GM12892 (cell line): ENCODE results near the genes TLNRD1 and SAXO2.

GRCh38 chr15:80981761-80982205 is 7.8 kb downstream of the MESD start:
- RRBS, result no CpG with 5 or more reads among the region's 10 CpGs

DNA sequence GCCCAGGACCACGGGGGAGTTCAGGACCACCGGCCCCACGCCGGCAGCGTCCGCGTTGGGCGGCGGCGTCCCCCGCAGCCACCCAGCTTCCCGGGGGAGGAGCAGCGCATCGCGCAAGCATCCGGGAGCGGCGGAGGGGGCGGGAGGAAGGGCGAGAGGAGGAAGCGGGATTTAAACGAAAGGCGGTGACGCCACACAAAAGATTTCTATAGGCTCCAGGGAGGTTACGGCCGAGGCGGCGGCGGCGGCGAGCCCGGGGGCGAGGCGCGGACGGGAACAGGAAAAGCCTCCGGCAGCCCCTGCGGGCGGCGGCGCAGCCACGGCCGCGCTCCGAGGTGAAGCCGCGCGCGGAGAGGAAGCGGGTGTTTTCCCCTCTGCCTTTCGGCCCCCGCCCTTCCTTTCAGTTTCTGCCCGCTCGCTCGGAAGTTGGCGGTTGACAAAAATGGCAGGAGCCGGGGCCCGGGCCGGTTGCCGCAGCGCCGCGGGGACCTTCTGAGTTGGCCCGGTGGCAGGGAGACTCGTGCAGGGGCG is at the start of gene TLNRD1:
TLNRD1 (plus strand) TSS at position 198 of the 531 bp plus-strand sequence.
- RRBS, result 2% methylated on average over 24 of the region's 66 CpGs

GRCh38 chr15:81005717-81006317 is 5.1 kb downstream of the TLNRD1 start:
- RRBS, result no CpG with 5 or more reads among the region's 3 CpGs

DNA sequence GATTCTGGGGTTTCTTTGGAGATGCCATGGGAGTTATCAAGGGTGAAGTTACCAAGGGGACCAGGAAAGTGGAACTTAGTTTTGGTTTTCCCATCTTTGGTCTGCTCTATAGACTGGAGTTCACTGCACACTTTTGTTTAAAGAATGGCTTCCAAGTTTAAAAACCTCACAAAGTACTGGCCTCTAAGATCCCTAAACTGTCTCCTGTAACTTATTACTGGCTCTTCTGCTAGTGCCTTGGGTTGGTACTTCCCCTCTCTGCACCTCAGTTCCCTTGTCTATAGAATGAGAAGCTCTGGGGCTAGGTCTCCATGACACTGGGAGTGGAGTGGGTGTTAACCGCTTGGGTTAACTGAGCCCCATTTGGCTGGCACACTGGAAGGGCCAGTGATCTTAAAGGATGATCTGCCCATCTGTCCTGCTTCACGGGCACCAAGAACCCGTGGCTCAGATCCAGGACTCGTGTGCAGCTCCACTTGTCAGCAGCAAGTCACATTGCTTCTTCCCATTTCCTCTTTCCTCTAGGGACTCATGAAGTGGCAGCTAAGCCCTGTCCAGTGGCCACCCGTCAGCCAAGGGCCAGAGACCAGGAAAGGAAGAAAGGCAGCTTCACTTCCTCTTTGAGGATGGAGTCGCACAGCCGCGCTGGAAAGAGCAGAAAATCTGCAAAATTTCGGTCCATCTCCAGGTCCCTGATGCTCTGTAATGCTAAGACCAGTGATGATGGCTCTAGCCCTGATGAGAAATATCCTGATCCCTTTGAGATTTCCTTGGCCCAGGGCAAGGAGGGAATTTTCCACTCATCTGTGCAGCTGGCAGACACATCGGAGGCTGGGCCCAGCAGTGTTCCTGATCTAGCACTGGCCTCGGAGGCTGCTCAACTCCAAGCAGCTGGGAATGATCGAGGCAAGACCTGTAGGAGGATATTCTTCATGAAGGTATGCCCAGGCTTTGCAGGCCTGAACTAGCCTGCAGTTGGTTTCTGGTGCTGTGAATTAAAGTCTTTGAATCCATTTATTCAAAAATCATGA is 28.4 kb downstream of the IL16 start:
- RRBS, result no CpG with 5 or more reads among the region's 12 CpGs

DNA sequence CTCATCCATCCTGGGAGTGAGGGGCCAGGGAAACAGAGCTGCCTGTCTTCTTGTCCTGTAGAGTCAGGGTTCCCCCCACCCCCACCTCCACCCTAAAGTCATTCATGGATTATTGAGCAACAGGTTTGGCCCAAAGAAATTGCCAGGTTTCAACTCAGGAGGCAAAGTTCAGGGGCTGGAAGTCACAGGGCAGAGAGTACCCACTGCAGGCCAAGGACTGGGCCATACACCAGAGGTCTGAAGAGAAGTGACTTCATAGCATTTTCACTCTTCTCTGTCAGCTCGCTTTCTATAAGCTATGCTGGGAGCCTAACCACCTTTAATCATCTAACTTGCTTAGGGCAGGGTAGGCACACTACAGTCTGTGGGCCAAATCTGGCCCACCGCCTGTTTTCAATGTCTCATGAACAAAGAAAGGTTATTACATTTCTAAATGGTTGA is 50.1 kb downstream of the STARD5 start:
- RRBS, result no CpG with 5 or more reads among the region's 2 CpGs

DNA sequence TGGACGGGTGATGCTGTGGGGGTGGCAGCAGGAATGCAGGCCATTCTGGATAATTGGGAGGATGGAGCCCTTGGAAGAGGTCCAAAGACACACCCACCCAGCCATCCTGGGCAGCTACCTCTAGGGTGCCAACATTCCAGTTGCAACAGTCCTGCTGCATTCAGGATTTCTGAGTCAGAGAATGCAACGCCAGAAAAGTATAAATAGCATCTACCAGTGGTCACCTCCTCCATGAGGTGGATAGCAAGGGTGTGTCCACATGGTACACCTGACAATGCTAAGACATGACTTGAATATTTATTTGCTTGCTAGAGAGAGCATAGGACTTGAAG is 26.7 kb downstream of the STARD5 start:
- RRBS, result no CpG with 5 or more reads among the region's 2 CpGs

GRCh38 chr15:81419283-81419966 is 45.4 kb upstream of the TMC3 start:
- RRBS, result no CpG with 5 or more reads among the region's 9 CpGs

DNA sequence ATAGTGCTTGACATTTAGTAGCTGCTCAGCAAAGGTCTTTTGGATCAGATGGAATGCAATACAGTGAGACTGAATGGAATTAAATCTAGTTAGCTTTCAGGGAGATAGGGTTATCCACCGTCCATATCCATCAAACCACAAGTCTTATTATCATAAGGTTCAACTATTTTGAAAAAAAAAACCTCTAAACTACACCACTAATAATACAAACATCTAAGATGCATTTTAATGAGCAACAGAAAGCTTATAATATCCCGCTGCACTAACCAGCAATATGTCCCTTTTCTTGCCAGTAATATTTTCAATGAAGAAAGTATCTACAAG is 248.4 kb downstream of the MEX3B start:
- RRBS, result no CpG with 5 or more reads among the region's 2 CpGs

DNA sequence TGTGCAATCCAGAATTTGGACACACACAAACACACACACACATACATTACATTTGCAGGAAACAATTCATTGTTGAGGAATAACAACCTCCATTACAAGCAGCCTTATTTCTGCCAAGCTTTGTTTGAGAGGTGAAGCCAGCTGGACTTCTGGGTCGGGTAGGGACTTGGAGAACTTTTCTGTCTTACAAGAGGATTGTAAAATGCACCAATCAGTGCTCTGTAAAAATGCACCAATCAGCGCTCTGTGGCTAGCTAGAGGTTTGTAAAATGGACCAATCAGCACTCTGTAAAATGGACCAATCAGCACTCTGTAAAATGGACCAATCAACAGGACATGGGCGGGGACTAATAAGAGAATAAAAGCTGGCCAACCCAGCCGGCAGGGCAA is 81.1 kb downstream of the MEX3B start:
- RRBS, result no CpG with 5 or more reads among the region's 4 CpGs

- RRBS, result 2% methylated on average over 20 of the region's 89 CpGs
Measured at GRCh38 chr15:82047168-82048241, 1.7 kb upstream of the MEX3B start.

- RRBS, result 1% methylated on average over 19 of the region's 75 CpGs
Measured at GRCh38 chr15:82262400-82263218, at the start of gene SAXO2. TSS of gene SAXO2 (plus strand) at chr15:82262818.

- RRBS, result no CpG with 5 or more reads among the region's 10 CpGs
Measured at GRCh38 chr15:82415581-82416546, 13.8 kb upstream of the GOLGA6L9 start.

GRCh38 chr15:82476500-82477036 is 47.0 kb downstream of the GOLGA6L9 start:
- RRBS, result no CpG with 5 or more reads among the region's 9 CpGs

DNA sequence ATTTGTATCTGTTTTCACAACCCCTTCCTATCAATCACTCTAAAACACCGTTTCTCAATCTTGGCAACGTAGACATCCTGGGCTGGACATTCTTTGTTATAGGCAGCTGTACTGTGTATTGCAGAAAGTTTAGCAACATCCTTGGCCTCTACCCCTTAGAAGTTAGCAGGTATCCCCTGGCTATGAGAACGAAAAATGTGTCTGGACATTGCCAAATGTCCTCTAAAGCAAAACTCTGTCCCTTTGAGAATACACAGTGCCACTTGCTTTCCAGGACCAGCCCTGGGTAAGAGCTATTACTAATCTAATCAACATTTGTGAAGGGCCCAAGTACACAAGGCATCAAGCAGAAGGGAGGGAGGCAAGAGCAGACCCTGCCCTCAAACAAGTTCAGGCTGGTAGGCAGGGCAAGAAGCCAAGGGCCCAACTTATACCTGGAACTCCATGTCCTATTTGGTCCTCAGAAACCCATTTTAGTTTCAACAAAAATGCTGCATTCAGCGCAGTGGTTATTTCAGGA is 3.1 kb downstream of the RPS17 start:
- RRBS, result no CpG with 5 or more reads among the region's 4 CpGs

GRCh38 chr15:82699761-82700179 is 9.9 kb downstream of the AP3B2 start:
- RRBS, result no CpG with 5 or more reads among the region's 9 CpGs

DNA sequence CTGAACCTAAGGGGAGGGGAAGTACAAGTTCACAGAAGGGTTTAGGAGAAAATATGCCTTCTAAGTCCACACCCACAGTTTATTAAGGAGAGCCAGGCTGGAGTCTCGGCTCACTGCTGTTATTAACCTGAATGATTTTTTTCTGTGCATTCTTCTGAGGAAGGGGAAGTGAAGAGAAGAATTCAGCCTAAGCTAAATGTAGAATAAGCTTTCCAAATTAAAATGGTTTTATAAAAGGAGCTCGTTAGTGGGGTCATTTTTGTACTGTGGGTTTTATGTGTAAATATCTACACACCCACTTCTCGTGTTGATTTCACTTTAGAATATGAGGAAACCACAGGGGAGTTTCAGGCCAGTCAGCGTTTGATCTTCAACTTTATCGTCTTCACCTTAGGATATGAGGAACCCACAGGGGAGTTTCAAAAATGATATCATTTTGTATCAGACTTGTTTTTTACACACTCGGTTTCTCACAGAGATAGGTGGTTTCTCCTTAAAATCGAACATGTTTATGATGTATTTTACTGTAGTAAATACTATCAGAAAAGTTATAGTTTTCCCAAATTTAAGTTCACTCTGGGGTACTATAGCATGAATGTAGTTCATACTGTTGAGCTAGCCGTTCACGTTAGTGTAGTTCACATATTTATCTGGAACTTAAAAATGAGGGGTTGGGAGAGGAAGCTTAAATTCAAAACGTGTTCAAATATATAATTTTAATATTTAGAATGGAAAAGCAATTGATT is 1.7 kb downstream of the WHAMM start:
- RRBS, result no CpG with 5 or more reads among the region's 10 CpGs

DNA sequence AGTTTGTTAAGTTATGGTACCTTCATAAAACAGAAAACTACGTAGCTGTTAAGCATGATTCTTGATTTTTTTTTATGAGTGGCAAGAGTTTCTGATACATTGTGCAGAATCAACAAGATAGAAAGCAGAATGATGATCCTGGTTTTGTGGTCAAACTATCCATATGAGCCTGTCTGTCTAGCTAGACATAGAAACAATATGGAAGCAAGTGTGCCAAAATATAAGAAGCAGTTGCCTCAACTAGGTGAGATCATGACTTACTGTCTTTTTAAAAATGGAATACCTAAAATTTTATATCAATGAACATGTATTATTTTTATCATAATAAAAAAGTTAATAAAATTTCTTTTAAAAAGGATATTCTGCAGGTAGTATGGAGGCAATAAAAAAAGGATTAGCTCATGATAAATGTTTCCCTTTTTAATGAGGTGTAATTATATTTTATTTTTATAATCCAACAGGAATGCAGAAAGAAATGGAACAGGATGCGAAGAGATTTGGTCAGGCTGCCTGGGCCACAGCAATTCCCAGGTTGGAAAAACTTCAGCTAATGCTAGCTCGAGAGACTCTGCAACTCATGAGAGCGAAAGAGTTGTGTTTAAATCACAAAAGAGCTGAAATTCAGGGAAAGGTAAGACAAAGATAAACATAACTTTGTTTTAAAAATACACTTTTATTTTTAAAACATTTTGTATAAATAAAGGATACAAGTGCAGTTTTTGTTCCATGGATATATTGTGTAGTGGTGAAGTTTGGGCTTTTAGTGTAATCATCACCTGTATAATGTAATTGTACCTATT is 8.2 kb downstream of the WHAMM start:
- RRBS, result no CpG with 5 or more reads among the region's 4 CpGs

DNA sequence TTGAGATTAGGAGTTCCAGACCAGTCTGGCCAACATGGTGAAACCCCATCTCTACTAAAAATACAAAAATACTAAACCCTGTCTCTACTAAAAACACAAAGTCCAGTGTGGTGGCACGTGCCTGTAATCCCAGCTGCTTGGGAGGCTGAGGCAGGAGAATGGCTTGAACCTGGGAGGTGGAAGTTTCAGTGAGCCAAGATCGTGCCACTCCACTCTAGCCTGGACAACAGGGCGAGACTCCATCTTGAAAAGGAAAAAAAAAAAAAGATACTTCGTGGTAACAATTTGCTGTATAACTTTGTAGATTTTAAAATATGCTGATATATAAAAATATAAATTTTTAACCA is 10.3 kb downstream of the WHAMM start:
- RRBS, result no CpG with 5 or more reads among the region's 4 CpGs

- RRBS, result no CpG with 5 or more reads among the region's 16 CpGs
Measured at GRCh38 chr15:82830583-82831143, 21.2 kb downstream of the WHAMM start.

DNA sequence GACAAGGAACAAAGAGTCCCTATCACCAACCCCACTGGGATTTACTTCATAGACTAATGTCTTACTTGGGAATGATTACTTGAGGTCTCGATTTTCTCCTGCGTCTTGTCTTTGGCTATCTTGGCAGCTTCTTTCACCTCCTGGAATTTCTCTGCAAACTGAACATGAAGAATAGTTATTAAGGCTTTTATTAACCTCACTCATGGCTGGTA is 54.6 kb downstream of the WHAMM start:
- RRBS, result no CpG with 5 or more reads among the region's 2 CpGs